CMK (cell line): ENCODE measurements around the gene TUBB2A.

DNA sequence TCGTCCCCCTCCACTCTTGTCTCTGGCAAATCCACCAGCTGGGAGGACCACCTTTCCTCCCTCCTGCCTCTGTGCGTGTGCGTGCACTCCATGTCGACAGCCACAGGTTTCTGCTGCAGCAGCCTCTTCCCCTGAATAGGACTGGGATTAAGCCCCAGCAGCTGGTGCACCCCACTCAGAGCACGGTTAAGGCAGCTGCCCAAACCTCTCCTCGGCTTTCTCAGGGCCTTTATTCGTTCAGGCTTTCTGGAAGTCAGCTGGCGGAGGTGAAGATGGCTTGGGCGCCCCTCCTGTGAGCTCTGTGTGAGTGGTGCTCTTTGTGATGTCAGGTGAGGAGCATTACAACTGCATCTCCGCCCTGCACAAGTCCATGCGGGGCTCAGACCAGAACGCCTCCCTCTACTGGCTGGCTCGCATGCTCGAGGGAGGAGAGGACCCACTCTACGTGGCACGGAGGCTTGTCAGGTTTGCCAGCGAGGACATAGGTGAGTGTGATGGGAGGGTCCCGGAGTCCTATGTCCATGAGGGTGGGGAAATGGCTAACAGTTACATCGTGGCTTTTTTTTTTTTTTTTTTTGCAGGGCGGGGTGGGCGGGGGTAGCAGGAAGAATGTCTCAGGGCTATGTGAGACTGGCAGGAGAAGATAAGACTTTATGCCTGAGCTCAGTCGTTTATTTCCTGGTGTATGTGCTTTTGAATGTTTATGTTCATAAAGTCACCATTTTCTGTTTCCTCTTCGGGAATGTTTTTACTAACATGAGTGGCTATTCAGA lies 18.1 kb downstream of the WRNIP1 start:
- RRBS: no CpG with 5 or more reads among the region's 23 CpGs

DNA sequence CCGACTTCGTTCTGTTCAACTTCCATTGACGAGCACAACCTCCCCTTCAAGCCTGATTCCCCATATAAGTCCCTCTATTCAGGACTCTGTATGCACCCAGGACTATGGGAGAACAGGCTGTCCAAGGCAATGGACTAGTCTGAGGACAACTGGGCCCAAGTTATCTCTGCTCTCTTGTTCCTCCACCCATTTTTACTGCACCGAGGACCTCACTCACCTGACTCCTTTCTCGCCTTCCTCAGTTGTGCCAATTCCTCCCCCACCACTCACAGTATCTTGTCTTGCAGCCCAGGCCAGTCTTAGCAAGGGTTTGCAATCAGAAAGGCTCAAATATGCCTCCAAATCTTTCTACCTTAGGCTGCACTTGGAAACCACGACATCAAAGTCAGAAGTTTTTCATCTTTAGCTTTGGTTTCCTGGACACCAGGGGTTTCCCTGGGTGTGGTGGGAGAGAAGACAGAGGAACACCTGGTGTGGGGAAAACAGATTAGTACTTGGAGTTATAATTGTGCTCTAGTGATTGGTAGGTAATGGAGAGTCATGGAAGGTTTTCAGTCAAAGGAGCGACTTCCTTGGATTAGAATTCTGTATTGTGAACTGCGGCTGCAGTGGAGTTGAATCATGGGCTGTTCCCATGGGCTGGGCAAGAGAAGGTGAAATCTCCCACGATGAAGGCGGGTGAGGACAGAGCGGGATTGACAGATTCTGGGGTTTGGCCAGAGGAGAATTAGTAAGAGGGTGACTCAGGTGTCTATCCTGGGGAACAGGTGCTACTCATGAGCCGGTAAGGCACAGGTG lies 32.0 kb downstream of the SERPINB1 start:
- RRBS: no CpG with 5 or more reads among the region's 12 CpGs

GRCh38 chr6:2848734-2849201 lies 7.1 kb upstream of the SERPINB1 start:
- RRBS: no CpG with 5 or more reads among the region's 11 CpGs

GRCh38 chr6:2853071-2853352 lies 11.3 kb upstream of the SERPINB1 start:
- RRBS: no CpG with 5 or more reads among the region's 5 CpGs

- RRBS: no CpG with 5 or more reads among the region's 20 CpGs
Observed at GRCh38 chr6:2854772-2855615, 13.3 kb upstream of the SERPINB1 start.

GRCh38 chr6:2862544-2863446 lies 21.1 kb upstream of the SERPINB1 start:
- RRBS: no CpG with 5 or more reads among the region's 4 CpGs

- RRBS: no CpG with 5 or more reads among the region's 8 CpGs
Observed at GRCh38 chr6:2865137-2865535, 23.5 kb upstream of the SERPINB1 start.

DNA sequence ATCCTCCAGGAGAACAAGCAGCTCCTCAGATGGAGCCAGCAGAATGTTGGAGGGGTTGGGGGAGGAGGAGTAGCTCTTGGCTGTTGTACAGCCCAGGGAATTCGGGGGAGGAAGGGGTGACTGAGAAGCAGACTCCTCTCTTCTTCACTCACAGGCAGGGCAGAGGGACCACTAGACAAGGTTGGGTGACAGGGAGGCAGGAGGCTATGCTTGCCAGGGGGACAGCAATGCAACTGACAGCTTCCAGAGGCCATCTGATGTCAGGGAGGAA lies 30.0 kb downstream of the SERPINB9 start:
- RRBS: no CpG with 5 or more reads among the region's 1 CpG

- RRBS: 3% methylated on average over 6 of the region's 56 CpGs
Observed at GRCh38 chr6:2875856-2877078, 26.8 kb downstream of the SERPINB9 start.

GRCh38 chr6:2880169-2880595 lies 22.9 kb downstream of the SERPINB9 start:
- RRBS: no CpG with 5 or more reads among the region's 2 CpGs

GRCh38 chr6:2908293-2909637 lies 5.7 kb upstream of the SERPINB9 start:
- RRBS: no CpG with 5 or more reads among the region's 24 CpGs

DNA sequence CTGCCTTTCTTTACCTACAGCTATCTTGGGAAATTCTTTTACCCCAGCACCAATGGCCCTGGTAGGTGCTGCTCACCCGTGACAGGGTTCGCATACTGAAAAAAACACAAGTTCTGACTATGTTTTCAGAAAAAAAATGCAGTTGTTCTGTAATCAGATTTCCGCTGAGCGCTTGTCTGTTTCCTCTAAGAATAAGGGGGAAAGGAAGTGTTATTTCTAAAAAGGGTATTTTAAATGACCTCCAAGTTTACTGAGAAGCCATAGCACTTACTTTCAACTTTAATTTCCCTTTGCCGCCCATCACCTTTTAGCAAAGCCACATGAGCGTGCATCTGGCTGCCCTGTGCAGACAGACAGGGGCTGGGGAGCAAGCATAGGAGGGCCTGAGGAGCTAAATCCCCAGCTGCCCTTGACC lies 28.1 kb downstream of the SERPINB6 start:
- RRBS: no CpG with 5 or more reads among the region's 6 CpGs

GRCh38 chr6:2947265-2947830 lies 24.0 kb downstream of the SERPINB6 start:
- RRBS: no CpG with 5 or more reads among the region's 6 CpGs

DNA sequence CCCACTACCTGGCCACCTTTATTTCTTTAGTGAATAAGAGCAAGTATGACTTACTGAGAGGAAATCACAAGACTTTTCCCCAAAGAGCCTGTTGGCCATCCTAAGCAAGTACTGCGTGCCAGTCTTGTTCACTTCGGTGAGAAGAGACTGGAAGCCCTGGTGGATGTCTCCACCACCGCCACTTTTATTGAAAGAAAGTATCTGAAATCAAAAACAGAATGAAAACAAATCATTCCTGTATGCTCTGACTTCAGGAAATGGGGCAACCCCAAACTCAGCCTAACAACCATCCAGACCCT lies 15.9 kb downstream of the SERPINB6 start:
- RRBS: no CpG with 5 or more reads among the region's 3 CpGs

DNA sequence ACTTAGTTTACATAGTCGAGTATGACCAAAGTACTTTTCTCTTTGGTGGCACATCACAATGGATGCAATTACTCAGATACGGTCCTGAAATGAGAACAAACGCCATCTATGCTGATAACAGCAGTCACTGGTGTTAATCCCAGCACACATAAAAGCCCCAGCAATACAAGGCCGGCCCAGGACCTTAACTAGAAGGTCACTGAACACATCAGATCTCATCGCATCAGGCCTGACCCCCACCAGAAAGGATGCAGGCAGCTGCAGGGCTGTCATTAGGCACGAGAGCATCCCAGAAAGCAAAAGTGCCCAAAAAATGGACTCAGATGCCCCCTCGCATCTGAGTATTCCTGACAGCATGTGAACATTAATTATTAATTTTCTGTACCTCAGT lies 1.1 kb downstream of the SERPINB6 start:
- RRBS: no CpG with 5 or more reads among the region's 7 CpGs

- RRBS: no CpG with 5 or more reads among the region's 1 CpG
Observed at GRCh38 chr6:2980076-2980574, 8.8 kb upstream of the SERPINB6 start.

DNA sequence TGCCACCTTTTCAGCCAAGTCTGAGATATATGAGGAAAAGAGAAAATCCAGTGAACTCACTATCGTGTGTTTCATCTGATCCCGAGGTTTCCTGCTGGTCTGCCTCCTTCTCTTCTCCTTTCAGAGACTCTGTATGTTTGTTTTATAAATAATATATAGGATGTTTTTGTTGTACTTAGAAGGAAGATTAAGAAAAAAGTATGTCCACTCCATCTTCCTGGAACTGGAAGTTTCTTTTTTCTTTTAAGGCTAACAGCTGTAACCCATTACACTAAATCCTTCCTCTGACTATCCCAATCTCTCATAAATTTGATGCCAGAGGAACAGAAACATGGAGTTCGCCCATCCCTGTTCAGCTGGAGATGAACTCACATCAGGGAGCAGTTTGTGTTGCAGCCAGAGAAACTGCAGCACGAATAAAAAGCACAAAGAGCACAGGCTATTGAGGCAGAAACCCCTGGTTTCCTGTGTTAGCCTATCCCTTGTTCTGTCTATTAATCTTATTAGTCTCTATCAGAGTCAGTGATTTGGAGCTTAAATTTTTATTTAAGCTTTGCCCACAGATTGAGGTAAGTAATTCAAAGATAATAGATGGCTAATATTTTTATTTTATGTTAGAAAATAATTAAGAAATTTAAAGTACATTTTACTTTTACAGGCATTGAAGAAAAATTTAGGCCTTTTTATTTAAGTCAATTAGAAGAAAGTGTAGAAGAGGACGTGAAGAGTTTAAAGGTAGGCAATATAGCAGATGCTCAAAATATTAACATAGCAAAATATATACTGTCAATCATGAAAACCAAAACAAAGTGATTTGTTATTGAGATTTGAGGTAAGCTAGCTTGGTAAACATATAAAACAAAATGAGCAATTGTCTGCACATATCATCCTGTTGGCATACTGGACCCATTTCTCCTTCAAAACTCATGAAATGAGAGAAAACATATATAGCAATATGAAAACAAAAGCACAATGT lies 20.9 kb downstream of the RIPK1 start:
- RRBS: no CpG with 5 or more reads among the region's 5 CpGs

- RRBS: 1% methylated on average over 43 of the region's 109 CpGs
Observed at GRCh38 chr6:3156692-3157822, at the start of gene TUBB2A. Gene TUBB2A (minus strand): TSS chr6:3157544.

DNA sequence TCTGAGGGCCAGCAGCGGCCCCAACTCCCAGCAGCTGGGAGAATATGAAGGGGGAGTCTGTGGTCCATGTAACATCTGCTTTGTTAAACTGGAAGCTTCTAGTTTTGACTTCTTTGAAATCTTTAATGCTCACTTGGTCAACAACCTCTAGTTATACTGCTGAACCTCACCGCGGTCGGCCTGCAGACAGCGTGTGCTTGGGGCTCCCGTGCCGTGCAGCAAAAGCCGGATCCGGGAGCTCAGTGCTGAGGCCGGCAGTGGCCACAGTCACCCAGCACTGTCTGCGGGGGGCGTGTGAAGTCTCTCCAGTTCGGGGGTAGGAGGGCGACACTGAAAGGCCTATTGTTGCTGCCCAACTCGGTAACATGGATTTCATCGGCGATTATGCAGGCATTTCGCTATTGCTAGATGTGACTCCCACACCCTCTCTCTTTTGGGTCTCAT lies 34.0 kb downstream of the TUBB2B start:
- RRBS: no CpG with 5 or more reads among the region's 18 CpGs

- RRBS: 96% methylated on average over 2 of the region's 12 CpGs
Observed at GRCh38 chr6:3208981-3209635, 18.3 kb downstream of the TUBB2B start.